PFSK-1 (cell line): Measurements from ENCODE around the gene USP2.

DNA sequence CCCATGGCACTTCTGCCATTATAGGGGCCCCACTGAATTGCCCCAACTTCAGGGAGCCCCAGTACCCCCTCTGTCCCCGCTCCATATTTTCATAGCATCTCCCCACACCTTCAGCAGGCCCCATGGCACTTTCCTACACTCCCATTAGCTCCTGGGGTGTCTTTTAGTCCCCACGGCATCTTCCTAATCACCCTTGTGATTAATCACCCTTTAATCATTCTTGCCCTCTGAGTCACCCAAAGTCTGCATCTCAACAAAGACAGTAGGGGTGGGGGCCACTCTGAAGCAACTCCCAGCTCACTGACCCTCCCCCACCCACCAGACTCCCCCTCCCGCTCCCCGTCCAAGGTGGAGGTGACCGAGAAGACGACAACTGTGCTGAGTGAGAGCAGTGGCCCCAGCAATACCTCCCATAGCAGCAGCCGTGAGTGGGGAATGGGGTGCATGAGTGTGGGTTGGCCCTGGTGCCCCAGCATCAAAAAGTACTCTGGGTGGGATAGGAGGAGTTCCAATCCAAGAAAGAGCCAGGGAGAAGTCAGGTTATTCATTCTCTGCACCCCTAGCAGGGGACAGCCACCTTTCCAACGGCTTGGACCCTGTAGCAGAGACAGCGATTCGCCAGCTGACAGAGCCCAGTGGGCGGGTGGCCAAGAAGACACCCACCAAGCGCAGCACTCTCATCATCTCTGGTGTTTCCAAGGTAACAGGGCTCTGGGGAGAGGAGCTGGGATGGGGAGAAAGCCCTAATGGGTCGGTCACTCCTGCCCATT lies 6.3 kb downstream of the C2CD2L start:
- RRBS = no CpG with 5 or more reads among the region's 13 CpGs

DNA sequence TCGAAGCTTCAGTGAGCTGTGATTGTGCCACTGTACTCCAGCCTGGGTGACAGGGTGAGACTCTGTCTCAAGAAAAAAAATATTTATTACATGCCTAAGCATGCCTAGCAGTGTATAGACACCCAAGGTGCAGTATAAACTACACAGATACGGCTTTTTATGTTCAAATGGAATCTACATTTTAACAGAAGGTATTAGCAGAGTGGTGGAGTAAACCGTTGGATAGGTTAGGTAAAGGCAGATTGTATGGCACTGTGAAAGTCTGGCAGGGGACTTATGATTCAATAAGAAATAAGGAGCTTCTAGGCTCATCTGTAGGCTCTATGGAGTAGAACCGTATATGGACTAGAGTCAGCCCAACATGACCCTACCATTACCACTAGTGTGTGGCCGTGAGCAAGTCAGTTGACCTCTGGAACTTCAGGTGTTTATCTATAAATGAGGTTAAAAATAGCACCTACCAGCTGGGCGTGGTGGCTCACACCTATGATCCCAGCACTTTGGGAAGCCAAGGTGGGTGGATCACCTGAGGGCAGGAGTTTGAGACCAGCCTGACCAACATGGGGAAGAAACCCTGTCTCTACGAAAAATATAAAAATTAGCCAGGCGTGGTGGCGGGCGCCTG lies 4.3 kb downstream of the HINFP start:
- RRBS = no CpG with 5 or more reads among the region's 10 CpGs

GRCh38 chr11:119298498-119299074 lies 18.3 kb downstream of the MCAM start:
- RRBS = no CpG with 5 or more reads among the region's 1 CpG

- RRBS = no CpG with 5 or more reads among the region's 3 CpGs
Observed at GRCh38 chr11:119306566-119307298, 10.2 kb downstream of the MCAM start.

DNA sequence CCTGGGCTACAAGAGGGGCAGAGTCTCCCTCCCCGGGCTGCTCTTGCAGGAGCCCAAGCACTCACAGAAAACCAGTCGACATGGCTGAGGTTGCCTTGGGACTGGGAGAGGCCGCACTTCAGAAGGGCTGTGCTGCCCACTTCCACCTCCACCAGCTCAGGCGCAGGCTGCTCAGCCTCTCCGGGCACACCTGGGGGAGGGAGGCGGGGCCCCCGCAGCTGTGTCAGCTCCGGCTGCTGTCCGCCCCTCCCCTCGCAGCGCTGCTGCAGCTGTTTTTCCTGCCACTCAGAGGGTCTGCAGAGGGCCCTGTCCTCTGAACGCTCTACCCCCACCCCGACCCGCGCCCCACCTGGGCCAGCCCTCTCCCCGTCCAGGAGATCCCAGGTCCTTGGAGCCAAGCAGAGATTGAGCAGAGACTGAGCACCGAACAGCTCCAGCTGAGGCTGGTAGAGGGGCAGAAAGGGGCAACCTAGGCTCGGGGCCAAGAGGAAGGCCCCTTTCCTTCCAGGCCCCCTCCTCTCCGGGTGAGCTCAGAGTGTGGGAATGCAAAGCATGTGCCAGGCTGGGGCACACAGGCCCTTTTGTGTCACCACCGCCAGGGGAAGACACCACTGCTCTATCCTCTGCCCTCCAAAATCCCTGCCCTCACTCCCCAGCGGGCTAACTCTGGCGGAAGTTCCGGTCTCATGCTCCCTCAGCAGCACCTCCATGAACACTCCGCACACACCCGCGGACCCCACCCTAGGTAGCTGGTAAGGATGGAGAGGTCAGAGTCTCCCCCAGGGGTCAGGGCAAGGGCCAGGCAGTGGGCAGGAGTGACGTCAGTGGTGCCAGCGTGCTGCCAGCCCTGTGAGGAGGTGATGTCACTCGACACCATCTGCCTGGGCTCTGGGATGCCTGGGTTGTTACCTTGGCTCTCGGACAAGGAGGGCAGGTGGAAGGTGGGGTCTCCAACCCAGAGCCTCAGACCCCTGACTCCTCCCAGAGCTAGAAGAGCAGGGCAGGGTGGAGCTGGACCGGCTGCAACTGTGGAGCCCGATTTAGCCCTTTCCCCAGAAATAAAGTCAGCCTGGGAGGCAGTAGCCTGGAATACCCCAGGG lies 1.5 kb downstream of the MCAM start:
- RRBS = 87% methylated on average over 4 of the region's 32 CpGs

- RRBS = no CpG with 5 or more reads among the region's 5 CpGs
Observed at GRCh38 chr11:119378025-119378694, 3.3 kb downstream of the USP2 start.

- RRBS = 4% methylated on average over 30 of the region's 70 CpGs
Observed at GRCh38 chr11:119380864-119382264, at the start of gene USP2. Gene USP2, minus strand, starts transcription at chr11:119381690.

DNA sequence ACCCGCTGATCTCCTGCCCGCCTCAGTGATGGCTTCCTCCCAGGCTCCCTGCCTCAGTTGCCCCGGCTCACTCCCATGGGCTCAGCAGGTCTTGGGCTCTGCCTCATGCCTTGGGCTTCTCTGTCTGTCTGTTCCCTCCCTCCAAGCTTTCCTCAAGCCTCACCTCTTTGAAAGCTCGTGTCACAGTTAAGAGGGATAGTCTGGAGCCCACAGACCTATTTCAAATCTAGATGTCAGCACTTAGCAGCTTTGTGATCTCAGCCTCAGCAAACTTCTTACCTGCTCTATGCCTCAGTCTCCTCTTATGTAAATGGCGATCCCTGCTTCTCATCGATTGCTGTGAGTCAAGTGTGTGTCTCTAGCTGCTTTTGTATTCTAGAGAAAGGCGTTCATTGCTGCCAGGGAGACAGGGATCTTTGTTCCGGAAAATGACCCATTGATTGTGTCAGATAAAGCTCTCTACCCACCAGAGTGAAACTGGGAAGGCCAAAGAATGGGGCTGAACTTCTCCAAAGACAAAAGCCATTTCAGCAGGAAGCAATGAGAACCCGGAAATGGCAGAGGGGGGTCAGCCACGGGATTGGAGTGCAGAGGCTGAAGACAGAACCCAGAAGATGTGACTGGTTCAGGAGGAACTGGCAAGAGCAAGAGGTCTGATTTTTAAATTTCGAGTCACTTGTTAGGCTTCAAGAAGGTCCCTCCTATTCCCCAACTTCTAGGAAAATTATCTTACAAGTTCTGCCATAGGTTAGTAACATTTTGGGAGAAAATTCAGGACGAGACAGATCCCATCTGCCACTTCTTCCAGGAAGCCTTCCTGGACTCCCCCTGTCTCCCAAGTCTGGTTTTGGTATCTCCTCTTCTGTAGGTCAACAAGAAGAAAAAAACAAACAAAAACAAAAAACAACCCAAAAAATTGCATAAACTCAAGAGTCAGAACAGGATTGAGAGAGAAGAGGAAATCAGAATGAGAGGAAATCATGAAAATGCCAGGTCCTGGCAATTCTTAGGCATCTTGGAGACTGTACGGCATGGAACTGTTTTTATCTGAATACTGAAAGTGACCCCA lies 110.8 kb downstream of the NECTIN1 start:
- RRBS = no CpG with 5 or more reads among the region's 13 CpGs

DNA sequence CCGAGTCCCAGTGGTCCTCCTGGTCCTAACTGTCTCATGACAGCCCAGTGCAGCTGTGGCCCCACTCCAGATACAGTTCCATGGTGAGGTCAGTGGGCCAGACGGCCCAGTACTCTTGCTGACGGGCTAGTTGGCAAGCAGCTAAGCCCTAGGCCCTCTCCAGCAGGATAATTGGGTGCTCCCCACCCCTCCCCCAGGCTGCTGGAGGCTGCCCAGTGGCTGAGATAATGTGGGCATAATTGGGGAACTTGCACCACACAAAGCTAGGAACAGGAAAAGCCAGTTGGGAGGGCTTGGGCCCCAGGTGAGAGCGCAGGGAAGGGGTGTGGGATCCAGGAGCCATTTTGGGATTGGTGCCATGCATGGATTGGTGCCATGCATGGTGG lies 48.0 kb downstream of the NECTIN1 start:
- RRBS = no CpG with 5 or more reads among the region's 4 CpGs

DNA sequence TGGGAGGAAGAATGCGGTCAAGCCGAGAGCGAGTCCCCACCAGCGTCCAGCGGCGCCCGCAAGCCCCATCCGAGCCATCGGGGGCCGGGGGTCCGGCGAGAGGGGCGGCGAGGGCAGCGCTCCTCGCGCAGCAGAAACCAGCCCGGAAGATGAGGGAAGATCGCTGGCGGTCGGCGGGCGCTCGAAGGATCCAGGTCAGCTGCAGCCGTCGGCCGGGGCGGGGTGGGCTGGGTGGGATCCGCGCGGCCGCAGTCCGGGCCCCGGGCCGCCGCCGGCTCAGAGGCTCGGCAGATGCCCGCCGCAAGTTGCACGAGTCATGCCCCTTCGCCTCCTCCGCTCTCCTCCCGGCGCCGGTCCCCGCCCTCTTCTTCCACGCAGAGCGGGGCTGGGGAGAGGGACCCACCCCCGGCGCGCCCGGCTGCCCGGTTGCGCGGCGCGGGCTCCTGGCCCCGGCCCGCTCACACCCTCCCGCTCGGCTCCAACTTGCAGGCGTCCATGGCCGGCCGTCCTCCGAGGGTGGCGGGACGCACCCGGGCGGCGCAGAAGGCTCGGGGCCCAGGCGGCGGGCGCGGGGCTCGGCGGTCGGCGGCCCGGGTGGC lies 425 bp downstream of the NECTIN1 start:
- RRBS = 1% methylated on average over 46 of the region's 81 CpGs

DNA sequence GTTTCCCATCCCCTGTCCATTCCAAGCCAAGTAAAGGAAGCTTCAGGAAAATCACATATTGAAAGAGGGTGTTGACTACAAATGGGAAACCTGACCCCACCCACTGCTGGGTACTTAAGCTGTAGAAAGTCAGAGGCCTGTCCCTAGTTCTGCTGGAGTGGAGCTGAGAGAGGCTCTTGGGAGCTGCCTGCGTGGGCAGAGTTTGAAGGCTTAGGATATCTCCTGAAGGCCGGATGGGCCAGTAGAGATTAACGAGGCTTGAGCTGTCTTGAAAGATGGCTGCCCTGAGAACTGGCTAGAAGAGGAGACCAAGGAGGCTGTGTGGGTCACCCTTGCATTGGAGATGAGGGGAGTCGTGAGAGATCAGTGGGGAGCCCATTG lies 176.2 kb upstream of the NECTIN1 start:
- RRBS = no CpG with 5 or more reads among the region's 4 CpGs

DNA sequence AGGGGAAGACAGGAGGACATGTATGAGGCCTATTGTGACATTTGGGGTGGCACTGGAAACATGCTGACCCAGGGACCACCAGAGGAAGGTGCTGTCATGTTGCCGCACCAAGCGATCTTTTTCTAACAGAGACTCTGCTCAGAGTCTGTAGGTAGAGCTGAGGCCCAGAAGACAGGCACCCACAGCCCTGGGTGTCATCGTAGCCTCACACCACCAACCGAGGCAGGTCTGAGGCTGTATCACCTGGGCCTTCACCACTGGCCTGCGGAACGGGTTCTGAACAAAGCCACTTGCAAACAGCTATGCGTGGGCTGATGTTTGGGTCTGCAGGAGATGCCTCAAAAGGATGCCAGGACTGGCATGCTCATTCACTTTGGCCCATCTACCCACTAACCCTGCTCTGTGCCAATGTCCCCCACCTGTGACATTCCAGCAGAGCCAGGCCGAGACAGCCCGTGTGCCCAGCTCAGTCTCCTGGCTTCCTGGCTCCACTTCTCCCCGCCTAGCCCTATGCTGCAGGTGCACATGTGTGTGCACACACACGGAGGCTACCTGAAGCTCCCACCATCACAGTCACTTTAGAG lies 3.7 kb downstream of the TRIM29 start:
- RRBS = no CpG with 5 or more reads among the region's 11 CpGs

DNA sequence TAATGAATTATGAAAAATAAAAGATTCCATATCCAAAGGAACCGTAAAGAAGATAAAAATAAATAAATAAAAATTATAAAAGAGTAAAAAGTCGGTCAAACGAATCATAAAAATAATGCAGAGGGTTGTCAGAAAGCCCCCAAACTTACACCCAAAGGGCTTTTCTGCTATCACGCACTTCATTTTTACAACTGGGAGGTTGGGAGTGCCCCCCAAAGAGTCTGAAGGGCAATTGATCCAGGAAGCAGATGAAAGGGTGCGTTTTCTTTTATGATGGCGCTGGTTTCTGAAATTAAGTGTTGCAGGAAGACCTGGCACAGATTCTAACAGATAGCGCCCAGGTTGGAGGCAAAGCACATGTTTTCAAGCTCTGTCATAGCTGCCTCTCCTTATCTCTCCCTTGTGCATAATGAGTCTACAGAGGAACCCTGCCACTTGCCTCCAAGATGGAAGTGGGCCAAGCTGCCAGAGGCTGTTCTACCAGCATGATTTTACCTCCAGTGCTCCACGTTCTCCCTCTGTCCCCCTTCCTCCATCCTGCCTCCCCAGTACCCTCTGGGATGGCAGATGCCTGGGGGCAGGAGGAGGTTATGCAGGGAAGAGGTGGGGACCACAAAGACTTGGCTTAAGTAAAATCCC lies 30.1 kb upstream of the TLCD5 start:
- RRBS = no CpG with 5 or more reads among the region's 8 CpGs

- RRBS = no CpG with 5 or more reads among the region's 8 CpGs
Observed at GRCh38 chr11:120339385-120340133, 3.3 kb downstream of the ARHGEF12 start.

DNA sequence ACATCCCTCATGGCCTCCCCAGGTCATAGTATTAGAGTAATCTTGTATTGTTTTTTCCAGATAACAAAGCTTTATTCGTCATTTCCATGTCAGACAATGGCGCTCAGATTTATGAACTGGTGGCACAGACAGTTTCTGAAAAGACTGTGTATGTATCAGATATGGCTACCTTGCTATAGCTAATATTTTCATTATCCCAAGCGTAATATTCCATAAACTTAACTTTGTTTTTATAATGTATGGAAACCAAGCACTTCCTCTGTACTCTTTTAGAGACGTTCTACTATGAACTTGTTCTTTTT lies 35.0 kb upstream of the GRIK4 start:
- RRBS = no CpG with 5 or more reads among the region's 4 CpGs

GRCh38 chr11:120527086-120527866 lies 15.7 kb downstream of the GRIK4 start:
- RRBS = 0% methylated on average over 1 of the region's 19 CpGs

GRCh38 chr11:120715336-120715674 lies 203.8 kb downstream of the GRIK4 start:
- RRBS = no CpG with 5 or more reads among the region's 8 CpGs